Subcutaneous preadipocyte (primary cell): ENCODE measurements around the genes THAP2 and NAV3.

GRCh38 chr12:71635381-71635677 lies 28.3 kb downstream of the ZFC3H1 start:
- CAGE, long polyA plus RNA, result no peak

GRCh38 chr12:71663917-71664764 lies at the start of gene THAP2:
Gene THAP2, plus strand, starts transcription at chr12:71664301.
- CAGE, long polyA plus RNA, result no peak

GRCh38 chr12:71894525-71895094 lies 44.0 kb upstream of the TPH2 start:
- CAGE, long polyA plus RNA, result no peak

DNA sequence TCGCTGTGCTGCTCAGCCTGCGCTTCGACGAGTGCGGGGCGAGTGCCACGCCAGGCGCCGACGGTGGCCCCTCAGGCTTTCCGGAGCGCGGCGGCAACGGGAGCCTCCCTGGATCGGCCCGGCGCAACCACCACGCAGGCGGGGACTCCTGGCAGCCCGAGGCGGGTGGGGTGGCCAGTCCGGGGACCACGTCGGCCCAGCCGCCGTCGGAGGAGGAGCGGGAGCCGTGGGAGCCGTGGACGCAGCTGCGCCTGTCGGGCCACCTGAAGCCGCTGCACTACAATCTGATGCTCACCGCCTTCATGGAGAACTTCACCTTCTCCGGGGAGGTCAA lies 745 bp downstream of the TRHDE start:
- CAGE, long polyA plus RNA, result no peak

- CAGE, long polyA plus RNA, result no peak
These were observed 475.5 kb downstream of the TRHDE start for GRCh38 chr12:72747586-72748056.

- CAGE, long polyA plus RNA, result no peak
These were observed 339 bp upstream of the ATXN7L3B start for GRCh38 chr12:74537395-74537596.

DNA sequence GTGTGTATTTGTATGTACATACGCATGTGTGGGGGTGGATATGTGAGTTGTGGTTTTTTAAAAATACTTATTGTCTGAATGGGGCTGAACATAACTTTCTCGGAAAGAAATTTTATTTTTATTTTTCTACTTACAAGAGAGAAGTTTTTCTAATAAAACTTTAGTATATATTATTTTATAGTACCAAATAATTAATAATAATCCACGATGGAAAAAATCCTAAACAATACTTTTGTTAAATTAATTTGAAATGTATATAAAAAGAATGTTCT lies 245.5 kb downstream of the KCNC2 start:
- CAGE, long polyA plus RNA, result no peak

DNA sequence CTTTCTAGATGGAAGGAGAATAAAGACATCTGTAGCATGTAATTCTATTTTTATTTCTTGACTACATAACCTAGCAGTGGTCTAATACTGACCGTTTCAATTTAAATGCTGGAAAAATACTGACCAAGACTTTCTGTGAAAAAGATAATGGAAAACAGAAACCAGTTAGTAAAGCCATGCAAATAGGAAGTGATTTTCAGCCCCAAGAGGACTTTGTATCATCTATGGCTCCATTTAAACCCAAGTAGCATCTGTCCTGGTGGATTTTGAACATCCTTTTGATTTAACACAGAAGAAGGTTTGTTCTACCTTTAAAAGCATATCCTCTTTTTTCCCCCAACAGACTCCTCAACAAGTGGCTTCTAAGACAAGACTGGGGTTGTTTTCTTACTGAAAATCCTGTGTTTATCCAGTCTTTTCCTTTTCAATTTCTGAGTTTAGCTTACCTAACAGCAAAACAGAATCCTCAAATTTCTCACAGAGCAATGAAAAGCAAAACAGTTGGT lies 55.9 kb downstream of the NAP1L1 start:
- CAGE, long polyA plus RNA, result no peak

GRCh38 chr12:76050143-76050863 lies 34.2 kb downstream of the NAP1L1 start:
- CAGE, long polyA plus RNA, result no peak

GRCh38 chr12:76092241-76092577 lies 7.7 kb upstream of the NAP1L1 start:
- CAGE, long polyA plus RNA, result no peak

DNA sequence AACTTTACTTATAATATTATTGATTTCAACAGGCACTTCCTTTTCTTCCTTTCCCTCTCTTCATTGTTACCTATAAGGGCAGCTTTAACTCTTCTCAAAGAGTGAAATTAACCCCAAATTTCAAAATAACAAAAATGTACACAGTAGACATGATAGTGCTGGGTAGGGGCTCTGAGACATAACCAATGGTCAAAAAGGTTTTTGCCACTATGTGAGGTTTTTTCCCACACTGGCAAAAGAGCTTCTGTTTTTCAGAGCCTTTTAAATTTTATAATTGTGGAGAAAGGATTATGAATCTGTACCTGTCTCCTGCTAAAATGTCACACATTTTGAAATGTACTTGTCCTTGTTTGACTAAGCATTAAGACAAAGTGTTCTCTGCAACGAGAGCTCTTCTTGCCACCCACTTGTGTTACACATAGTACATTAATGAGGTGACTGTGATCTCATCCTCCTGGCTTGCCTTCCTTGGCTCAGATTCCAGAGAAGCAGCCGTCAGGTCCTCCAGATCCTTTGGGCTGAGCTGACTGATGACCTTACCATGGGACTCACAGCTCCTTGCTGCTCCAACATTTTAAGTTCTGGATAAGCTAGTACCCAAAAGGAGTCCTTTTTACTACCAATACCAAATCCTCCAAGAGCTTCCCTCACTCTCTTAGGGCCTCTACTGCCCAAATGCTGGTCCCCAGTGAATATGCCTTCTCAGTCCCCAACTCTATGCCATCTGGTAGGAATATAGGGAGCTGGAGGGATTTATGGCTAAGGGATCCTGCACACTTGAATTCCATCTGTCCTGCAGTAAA lies 81.5 kb downstream of the BBS10 start:
- CAGE, long polyA plus RNA, result no peak

GRCh38 chr12:76340786-76341213 lies 7.4 kb downstream of the BBS10 start:
- CAGE, long polyA plus RNA, result no peak

- CAGE, long polyA plus RNA, result no peak
These were observed 92.5 kb downstream of the OSBPL8 start for GRCh38 chr12:76467016-76467490.

- CAGE, long polyA plus RNA, result no peak
These were observed 17.2 kb downstream of the OSBPL8 start for GRCh38 chr12:76542326-76542764.

DNA sequence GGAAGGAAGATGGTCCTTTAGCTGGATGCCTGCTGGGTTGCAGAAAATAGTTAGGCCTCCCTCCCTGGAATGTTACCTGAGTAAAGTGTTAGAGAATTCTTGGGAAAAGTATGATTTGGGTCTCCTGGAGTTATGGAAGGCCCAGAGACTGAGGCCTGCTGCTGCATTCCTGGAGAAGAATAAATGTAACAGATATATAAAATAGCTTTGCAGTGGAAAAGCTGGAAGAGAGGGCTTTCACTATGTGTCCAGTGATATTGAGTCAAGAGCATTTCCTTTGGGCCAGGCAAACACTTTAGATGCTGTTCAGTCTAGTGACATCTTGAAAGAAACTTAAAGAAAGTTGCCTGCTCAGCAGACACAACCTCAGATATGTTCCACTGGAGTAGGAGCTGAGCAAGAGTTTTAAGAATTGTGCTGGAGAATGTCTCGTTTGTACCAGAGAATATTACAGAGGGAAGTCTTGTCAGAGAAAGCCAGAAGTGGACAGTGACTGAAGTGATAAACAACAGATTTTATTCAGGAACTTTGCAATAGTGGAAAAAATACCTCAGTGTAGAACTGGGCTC lies 18.4 kb downstream of the ZDHHC17 start:
- CAGE, long polyA plus RNA, result no peak

DNA sequence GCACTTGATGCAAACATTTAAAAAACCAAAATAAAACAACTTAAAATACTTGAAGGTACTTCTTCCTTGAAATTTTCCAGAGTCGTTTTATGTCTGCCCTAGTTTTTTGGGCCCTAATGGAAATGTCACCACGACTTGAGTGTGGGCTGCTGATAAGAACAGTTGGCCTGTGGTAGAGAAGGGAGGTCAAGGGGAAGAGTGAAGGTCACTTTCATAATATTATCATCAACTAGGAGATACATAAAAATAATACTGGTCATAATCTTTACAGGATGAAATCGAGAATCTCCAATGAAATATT lies 23.1 kb downstream of the ZDHHC17 start:
- CAGE, long polyA plus RNA, result no peak

- CAGE, long polyA plus RNA, result no peak
These were observed 207.1 kb upstream of the E2F7 start for GRCh38 chr12:77272538-77272800.

- CAGE, long polyA plus RNA, result no peak
These were observed 323.1 kb upstream of the NAV3 start for GRCh38 chr12:77507625-77507865.

GRCh38 chr12:77830436-77831871 lies at the start of gene NAV3:
Gene NAV3, plus strand, starts transcription at chr12:77830894.
- CAGE, long polyA plus RNA, result no peak

DNA sequence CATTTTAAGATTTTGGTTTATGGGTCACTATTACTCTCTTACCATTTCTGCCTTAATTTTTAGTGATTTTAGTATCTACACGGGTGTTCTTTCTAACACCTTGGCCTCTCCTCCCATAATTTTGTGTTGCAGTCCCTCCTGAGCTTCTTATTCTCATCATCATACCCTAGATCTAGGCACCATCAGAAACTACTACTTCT lies 193.0 kb downstream of the NAV3 start:
- CAGE, long polyA plus RNA, result no peak